Calu3 (cell line): Measurements from ENCODE around the genes HRH1, ATG7 and TSEN2.

GRCh38 chr3:9810542-9810832 lies 425 bp downstream of the TTLL3 start:
- PRO-cap = no peak

- PRO-cap = no peak
These were observed 1.2 kb upstream of the IL17RC start for GRCh38 chr3:9915515-9916324.

DNA sequence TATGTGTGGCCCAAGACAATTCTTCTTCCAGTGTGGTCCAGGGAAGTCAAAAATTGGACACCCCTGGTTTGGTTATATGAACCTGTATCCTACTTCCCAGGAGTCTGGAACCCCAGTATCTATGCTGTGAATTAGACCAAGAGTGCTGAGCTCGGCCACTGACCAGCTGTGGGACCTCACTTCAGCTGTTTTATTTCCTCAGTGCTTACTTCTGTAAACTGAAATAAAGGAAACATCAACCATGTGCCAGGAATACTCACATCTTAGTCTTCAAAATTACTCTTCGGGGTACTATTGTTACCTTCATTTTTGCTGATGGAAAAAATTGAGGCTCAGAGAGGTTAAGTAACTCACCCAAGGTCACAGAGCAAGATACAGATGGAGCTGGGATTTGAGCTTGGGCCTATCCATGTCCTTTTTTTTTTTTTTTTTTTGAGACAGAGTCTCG lies 35.9 kb upstream of the TATDN2 start:
- PRO-cap = no peak

DNA sequence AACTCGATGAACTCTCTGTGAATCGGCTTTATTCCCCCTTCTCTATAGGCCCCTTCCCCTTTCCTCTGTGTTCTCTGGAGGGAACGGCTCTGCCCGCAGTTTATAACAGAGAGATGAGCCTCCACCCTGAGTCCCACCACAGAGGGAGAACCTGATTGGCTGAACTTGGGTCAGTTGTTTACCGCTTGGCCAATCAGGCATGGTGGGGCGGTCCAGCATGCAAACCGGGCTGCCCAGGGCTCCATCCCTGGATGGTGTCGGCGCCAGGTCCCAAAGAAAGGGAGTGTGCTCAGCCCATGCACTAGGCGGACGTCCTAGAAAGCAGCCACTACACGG lies 13.4 kb upstream of the TATDN2 start:
- PRO-cap = no peak

- PRO-cap = no peak
These were observed 1.8 kb downstream of the SEC13 start for GRCh38 chr3:10319171-10319509.

- PRO-cap = no peak
These were observed 1.3 kb downstream of the ATP2B2 start for GRCh38 chr3:10504146-10504511.

DNA sequence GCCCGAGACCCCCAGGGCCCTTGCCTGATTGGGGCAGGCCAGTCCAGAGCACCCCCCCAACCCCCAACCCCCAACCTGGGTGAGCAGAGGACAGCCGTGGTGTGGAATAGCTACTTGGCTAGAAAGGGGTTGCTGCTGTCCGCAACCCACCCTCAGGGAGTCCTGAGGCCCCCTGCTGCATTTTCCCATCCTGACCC lies 976 bp downstream of the ATP2B2 start:
- PRO-cap = no peak

GRCh38 chr3:10504709-10505355 lies 554 bp downstream of the ATP2B2 start:
- PRO-cap = no peak

- PRO-cap = no peak
These were observed 1.3 kb upstream of the ATP2B2 start for GRCh38 chr3:10506624-10507110.

- PRO-cap = no peak
These were observed 149.4 kb upstream of the SLC6A11 start for GRCh38 chr3:10666476-10667246.

GRCh38 chr3:11154046-11154930 lies at the start of gene HRH1:
Gene HRH1 (plus strand): TSS chr3:11154493.
- PRO-cap = no peak

- PRO-cap = bidirectional peak, plus-strand start at chr3:11272397, minus-strand start at chr3:11272242; unidirectional peak, minus-strand start at chr3:11272835
These were observed at the start of gene ATG7 for GRCh38 chr3:11271861-11272918. Gene ATG7 (plus strand): TSS chr3:11272397.

GRCh38 chr3:11288339-11288580 lies 16.1 kb downstream of the ATG7 start:
- PRO-cap = unidirectional peak, plus-strand start at chr3:11288391

DNA sequence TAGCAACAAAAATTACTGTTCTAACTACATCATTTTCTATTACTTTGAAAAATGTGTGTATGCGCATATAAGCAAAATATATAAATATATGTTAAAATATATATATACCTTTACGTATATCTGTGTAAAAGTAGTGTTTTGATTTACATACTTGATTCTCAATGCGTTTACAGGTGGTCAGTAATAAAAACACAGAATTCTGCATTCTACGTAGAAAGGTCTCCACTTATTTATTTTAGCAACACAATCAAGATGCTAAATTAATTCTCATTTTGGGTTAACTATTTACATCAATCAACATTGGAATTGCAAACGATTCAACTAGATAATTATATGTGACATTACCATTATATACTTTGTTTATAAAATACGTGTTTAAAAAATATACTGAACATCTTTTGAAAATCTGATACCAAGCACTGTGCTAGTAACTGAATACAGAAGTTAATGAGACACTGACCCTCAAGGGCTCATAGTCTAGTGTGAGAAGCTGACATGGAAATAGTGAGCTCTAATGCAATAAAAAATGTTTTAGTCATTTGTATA lies 158.1 kb downstream of the ATG7 start:
- PRO-cap = no peak

DNA sequence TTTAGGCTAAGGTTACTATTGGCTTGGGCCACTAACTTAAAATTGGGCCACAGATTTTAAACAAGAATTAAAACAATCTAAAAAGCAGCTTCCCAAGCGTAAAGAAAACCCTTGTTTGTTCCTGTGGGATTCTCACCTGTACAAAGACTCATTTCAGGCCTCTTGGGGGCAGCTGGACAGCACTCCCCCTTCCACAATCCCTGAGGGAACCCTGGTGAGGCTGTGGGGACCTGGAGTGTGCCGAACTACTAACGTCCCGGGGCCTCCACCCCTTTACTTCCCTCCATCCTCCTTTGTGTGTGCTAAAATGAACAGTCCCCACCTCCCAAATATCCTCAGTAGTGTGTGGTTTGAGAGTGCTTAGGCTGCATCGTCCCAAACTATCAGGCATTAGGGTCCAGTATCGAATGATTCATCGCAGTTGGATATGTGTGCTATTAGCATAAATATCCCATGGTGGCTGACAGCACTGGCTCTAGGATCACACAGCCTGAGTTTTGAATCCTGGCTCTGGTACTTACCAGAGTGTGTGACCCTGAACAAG lies 51.4 kb downstream of the VGLL4 start:
- PRO-cap = no peak

DNA sequence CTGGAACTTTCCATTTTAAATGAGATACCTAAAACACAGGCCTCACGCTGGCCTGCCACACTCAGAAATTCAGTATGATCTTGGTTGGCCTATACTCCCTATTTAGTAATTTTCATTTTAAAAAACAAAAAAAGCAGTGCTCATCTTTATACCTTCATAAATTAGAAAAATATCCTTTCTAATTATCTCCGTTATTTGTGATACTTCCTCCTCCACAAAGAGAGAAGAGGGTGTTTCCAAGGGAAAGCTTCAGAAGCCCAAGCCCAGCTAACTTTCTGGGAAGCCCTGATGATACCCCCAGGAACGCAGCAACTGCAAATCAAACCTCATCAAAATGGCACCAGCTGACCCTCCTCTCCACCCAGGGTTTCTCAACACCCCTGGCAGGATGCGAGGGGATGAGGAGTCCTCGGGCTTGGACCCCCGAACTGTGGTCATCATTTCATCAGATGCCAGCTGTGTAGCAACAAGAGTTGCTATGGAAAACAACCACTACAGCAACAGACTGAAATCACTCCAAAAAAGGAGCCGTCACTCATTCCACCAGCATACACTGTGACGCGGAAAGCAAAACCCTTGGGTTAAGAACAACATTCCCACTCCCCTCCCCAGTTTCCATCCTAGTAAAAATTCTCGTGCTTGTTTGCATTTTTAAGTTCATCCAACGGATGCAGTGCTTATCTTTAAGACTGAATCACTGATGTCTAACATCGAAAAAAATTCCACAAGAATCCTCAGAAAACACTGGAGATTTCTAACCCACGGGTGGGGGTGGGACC lies 40.2 kb downstream of the VGLL4 start:
- PRO-cap = no peak

DNA sequence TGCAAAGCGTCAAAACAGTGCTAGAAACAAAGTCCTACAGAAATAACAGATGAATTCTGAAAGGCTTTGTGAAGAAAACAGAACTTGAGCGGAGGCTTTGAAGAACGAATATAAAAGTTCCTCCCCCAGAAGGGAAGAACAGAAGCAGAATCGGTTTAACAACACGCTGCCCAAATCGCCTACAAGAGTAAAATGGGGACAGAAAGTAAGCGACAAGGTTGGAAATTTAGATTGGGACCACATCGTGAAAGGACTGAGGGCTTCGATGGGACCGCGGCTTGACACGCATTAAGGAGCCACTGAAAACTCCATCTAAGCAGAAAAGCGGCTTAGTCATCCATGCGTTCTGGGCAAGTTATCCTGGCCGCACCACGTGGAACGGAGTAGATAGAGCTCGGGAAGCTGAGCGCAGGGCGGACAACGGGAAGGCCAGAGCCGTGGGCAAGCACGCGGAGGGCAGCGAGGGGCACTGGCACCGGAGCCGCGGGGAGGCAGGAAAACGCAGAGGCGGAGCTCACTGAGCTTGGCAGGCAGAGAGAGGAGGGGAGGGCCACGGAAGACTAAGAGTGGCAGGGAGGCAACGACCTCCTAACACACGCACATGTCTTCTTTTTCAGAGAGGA lies 61.2 kb upstream of the VGLL4 start:
- PRO-cap = no peak

- PRO-cap = no peak
These were observed 11.3 kb upstream of the TIMP4 start for GRCh38 chr3:12170007-12170413.

- PRO-cap = bidirectional peak, plus-strand start at chr3:12484305, minus-strand start at chr3:12484335; bidirectional peak, plus-strand start at chr3:12484491, minus-strand start at chr3:12484388
These were observed at the start of gene TSEN2 for GRCh38 chr3:12483716-12484921. Gene TSEN2 (plus strand): TSS chr3:12484480.

GRCh38 chr3:12503083-12503857 lies 19.0 kb downstream of the TSEN2 start:
- PRO-cap = no peak